AG09319 (cell line): ENCODE measurements around the gene BNIP2.

DNA sequence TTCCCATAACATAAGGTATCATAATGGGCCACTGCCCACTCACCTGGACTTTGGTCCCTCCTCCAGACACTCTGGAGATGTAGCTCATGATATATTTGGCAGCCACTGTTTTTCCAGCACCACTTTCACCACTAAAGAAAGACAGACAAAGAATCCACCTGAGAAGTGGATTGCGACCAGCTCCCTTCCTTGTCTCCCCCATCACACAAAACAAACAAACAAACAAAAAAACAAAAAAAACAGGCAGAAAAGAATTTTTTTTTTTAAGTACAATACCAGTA lies 29.8 kb downstream of the LDHAL6B start:
- RRBS = no CpG with 5 or more reads among the region's 1 CpG

DNA sequence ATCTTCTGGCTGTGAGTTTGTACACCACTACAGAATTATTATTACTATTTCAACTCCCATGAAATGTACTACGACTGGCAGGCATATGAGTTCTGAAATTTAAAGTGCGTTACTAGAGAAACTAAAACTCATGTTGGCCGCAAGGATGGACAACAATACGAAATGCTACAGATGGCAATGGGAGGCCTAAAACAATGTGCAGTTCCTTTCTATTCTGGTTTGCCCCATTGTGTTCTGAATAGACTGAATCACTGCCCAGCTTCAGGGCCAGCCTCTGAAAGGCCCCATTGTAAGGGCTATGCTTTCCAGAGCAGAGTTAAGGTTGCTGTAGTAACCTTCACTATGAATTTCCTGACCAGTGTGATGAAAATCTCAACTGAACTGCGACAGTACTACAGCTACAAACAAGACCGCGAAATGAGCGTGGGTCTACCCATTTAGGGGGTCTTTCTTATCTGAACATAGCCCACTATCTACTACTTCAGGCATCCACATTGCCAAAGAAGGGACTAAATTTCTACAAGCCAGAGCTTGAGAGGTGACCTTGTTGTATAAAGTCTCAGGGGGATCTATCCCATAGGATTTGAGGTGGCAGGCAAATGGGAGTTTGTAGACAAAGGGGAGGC lies 80.2 kb downstream of the MYO1E start:
- RRBS = no CpG with 5 or more reads among the region's 8 CpGs

GRCh38 chr15:59354589-59355018 lies 18.1 kb downstream of the MYO1E start:
- RRBS = no CpG with 5 or more reads among the region's 5 CpGs

DNA sequence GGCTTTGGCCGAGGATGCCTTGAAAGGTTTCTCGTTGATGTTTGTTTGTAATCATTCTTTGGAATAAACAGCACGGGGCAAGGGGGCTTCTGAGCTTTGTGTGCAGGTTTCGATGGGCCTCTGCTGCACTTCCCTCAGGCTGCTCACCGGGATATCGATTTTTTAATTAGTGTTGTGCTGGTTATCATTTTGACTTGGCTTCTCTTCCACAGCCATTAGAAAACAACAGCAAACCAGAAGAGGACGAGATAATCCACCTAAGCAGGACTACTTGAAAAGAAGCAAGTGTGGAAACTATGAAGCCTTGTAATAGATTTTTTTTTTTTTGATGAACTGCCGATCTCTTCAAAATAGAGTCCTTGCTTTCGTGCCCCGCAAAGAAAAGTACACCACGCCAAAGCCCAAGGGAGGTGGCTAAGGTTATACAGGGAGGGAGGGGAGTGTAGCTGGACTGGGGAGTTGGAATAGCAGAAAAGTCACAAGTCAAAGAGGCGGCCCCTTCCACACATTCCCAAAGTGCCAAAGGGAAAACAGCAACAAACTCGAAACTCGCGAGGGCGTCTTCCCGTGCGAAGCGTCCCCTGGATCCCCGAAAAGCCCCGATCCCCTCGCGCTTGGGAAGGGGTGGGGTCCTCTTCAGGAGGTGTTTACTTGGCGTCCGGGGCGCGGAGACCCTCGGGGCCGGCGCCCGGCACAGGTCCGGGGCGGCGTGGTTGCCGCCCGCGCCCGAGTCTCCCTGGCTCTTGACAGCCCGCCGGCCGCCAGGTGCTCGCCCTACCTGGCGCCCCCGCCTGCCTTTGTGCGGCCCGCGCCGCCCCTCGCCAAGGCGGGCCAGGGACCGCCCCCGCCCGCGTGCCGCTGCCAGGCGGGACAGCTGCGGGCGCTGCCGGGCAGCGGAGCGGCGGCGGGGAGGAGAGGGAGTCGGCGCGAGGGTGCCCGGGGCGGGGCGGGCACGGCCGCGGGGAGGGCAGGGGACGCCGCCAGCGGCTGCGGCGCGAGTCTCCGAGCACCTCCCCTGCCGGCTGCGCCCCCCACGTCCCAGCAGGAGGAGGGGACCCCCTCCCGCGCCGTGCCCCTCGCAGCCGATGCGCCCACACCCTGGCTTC lies 1.2 kb downstream of the MYO1E start:
- RRBS = under 1% methylated on average over 28 of the region's 88 CpGs

GRCh38 chr15:59410388-59410756 lies 27.6 kb upstream of the FAM81A start:
- RRBS = no CpG with 5 or more reads among the region's 1 CpG

DNA sequence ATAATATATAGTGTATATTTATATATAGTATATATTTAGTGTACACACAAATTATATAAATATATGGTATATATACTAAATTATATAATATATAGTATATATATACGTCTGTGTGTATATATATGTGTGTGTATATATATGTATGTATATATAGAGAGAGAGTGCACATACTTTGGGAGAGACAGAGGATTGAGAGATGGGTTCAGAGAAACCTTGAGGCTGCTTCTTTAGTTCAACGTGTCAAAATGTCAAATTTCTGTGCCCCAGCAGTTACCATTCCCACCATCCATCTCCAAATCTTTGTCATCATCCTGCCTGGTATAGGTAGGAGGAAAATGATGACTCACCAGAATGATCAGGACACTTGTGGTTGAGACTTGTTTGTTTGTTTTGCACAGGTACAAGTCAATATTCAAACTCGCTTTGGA lies 24.8 kb upstream of the GCNT3 start:
- RRBS = no CpG with 5 or more reads among the region's 3 CpGs

DNA sequence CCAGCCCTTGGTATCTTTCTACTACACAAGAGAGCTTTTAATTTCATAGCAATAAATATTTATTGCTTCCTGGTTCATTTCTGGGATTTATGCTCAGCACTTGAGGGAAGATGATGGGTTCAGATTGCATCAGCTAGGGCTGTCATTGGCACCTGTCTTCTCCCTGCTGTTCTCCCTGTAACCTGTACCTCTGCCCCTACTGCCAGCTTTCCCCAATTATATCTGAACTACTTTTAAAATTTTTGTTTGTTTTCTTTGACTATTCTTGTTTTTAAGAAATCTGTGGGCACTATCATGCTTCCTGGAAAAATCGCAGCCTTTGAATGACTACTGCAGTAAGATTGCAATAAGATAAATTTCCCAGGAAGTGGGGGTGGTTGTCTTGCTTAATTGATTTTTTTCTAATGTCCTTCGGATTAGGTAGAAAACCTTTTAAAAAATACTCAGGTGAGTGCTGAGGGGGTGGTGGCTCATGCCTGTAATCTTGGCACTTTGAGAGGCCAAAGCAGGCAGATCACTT lies 24.2 kb upstream of the GCNT3 start:
- RRBS = no CpG with 5 or more reads among the region's 2 CpGs

DNA sequence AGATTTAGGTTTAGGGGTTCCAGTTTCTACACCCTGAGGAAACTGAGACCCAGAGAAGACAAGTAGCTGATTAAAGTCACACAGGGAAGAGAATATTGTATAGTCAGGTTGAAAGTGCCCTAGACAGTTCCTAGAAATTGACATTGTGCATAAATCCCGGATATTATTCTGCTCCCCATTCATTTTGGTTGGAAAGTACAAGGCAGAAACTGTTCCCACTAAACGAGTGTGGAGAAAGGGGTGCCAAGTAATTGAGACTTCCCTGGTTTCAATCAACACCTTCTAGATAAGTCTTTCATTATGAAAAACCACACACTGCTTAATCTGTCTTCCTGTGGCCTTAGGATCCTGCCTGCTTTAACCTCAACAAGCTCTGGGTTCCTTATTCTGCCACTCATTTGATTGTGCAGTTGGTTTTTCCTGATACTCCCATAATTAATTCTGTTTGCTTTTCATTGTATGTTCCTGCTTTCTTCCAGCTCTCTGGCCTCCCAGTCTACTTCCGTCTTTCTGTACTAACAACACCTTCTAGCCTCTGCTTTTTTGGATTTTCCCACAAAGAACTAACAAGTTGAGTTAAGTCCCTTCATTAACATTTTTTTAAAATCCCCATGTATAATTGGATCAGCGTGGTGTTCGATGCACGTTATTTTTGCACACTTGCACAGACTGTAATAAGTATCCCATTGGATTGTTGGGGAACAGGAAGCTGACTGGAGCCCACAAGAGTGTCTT lies 20.3 kb upstream of the GCNT3 start:
- RRBS = no CpG with 5 or more reads among the region's 6 CpGs

DNA sequence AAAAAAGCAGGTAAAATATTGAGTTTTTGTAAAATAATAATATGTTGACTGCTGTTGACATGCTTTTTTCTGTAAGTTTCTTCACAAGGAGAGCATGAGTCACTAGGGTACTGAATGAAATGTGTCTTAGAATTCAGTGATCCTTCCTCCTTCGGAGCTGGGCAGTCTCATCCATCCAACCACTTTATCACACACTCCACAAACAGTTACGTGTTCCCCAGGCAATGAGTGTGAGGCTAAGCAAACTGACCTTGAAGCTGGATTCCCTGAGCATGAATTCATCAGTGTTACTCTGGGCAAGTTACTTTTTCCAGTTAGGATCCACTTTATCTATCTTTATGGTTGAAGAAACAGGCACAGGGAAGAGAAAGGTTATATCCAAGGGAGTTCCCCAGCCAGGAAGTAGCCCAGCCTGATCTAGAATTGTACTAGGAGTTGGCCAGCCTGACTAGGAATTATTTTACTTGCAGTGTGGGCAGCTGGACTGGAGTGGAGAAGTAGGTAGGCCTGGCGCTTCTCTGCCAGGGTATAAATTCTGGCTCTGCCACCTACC lies 17.1 kb upstream of the GCNT3 start:
- RRBS = no CpG with 5 or more reads among the region's 3 CpGs

- RRBS = no CpG with 5 or more reads among the region's 1 CpG
These were observed 3.3 kb downstream of the BNIP2 start for GRCh38 chr15:59685743-59686342.

DNA sequence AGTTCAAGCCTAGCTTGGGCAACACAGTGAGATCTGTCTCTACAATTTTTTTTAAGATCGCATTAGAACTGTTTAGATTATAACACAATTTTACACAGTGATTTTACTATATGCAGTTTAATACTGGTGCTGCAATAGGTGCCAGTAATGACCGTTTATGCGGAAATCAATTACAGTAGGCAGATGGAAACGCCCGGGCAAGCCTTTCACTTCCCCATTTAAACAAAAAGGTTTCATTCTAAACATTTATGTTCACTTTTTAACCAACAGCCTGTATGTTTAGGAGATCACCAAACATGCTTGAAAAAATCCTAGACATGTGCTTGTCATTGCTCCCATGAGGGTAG lies 2.8 kb downstream of the BNIP2 start:
- RRBS = no CpG with 5 or more reads among the region's 5 CpGs

DNA sequence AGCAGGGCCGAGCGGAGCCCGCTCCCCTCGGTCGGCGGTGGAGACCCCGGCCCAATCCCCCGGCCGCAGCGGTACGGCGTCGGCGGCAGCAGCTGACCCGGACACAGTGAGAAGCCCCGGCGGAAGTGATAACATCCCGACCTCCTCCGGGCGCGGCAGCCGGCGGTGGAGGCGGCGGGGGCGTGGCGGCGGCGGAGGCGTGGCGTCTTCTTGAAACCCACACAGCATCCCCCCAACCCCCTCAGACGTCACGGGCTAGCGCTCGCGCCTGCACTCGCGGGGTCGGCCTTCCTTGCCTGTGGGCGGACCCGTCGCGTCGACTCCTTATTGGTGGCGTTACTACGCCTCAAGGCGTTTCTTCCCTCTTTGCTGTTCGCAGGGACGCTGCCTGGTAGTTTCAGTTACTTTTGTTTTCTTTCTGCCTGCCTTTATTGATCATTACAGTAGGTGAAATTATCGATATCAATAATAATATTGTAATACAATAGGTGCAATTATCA lies at the start of gene BNIP2:
BNIP2 (minus strand) TSS at position 108 of the 500 bp plus-strand sequence.
- RRBS = 1% methylated on average over 13 of the region's 50 CpGs

GRCh38 chr15:60345618-60346424 lies 52.0 kb downstream of the ANXA2 start:
- RRBS = no CpG with 5 or more reads among the region's 6 CpGs

- RRBS = no CpG with 5 or more reads among the region's 4 CpGs
These were observed 46.2 kb downstream of the ANXA2 start for GRCh38 chr15:60351633-60352019.

- RRBS = no CpG with 5 or more reads among the region's 8 CpGs
These were observed 43.8 kb downstream of the ANXA2 start for GRCh38 chr15:60353902-60354428.

DNA sequence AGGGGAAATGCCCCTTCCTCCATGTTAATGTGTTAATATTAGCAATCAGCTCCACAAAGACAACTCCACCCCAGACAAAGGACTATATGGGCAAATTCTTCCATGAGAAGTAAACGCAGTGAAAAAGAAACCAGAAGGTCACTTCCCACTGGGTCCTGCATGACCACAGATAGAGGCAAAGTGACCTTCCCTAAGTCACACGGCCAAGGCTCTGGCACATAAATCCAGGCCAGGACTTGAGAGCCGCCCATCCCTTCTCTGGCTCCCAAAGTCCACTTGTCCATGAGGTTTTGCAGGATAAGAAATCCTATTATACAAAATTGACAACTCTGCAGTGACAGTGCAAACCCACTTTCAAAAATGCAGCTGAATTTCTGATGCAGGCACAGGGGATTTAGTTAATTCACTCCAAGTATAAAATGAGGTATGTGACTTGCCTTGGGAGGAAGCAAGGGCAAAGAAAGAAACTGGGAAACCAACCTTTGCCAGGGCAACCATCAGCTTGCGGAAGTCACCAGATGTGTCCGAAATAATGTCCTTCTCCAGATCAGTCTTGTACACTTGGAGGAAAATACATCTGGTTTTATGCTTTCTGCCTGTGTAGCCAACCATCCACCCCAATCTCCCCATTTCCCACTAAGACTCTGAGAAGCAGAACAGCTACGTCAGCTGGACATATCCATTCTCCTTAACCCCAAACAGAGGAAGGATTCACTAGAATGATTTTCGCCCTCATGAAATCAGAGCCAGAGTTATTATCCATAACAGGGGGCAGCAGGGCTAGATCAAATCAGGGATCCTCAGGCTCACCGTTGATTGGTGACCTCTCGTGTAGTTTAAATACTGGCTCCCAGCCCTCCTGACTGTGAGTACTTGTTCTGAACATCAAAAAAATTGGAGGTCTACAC lies 42.1 kb downstream of the ANXA2 start:
- RRBS = no CpG with 5 or more reads among the region's 9 CpGs

DNA sequence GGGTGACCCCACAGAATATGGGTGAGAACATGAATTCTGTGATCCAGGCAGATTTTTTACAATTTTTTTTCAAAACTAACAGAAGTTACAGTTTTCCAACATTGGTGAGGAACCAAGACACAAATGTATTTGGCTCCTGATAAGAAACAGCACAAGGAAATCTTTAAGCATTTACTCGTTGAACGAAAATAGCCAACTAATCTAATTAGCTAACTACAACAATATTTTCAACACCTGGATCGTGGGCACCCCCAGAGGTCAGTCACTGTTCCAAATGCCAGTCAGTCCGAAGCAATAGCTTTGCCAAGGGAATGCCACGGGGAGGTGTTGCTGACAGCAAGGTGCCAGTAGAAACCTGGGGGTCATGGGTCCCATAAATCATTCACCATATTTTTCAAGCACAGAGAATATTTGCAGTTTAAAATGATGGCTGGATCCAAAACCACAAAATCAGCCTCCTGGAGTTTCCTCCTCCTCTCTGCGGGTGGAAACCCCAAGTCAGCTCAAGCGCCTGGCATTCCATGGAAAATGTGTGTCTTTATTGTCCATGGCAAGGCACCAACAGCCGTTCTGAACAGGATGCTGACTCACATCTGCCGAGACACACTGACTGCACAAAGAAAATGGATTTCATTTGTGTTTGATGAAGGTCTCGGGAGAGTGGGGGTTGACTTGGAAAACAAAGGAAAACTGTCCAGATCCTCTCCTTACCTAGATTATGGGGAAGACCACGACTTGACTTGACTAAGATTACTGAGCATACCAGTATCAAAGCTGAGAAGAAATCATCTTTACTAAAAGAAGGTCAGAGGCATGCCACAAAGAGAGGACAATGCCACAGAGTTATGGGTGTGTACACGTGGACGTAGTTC lies 26.6 kb downstream of the ANXA2 start:
- RRBS = no CpG with 5 or more reads among the region's 13 CpGs

DNA sequence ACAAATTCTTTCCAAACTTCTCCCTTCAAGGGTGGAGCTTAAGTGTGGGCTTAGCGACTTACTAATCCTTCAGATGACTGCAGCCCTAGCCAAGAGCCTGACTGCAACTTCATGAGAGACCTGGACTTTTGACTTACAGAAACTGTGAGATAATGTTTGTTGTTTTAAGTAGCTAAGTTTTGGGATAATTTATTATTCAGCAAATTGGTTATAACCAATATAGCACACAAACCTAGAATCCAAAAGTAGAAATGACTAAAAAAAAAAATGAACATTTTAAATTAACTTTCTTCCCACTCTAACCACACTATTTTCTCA lies 22.1 kb upstream of the ANXA2 start:
- RRBS = no CpG with 5 or more reads among the region's 1 CpG

GRCh38 chr15:60570980-60571530 lies 92.1 kb upstream of the ICE2 start:
- RRBS = no CpG with 5 or more reads among the region's 3 CpGs

- RRBS = no CpG with 5 or more reads among the region's 7 CpGs
These were observed 104.1 kb upstream of the ICE2 start for GRCh38 chr15:60582698-60583720.